ENCODE results near the gene VWA5B2.

GRCh38 chr3:183255209-183256018 lies 2.4 kb downstream of the B3GNT5 start:
- PRO-cap, result no peak

- PRO-cap, result bidirectional peak, plus-strand start at chr3:183260410, minus-strand start at chr3:183260326
Measured at GRCh38 chr3:183259586-183260628, 6.9 kb downstream of the B3GNT5 start.

GRCh38 chr3:183349305-183349842 lies 79.0 kb downstream of the MCF2L2 start:
- PRO-cap, result no peak

DNA sequence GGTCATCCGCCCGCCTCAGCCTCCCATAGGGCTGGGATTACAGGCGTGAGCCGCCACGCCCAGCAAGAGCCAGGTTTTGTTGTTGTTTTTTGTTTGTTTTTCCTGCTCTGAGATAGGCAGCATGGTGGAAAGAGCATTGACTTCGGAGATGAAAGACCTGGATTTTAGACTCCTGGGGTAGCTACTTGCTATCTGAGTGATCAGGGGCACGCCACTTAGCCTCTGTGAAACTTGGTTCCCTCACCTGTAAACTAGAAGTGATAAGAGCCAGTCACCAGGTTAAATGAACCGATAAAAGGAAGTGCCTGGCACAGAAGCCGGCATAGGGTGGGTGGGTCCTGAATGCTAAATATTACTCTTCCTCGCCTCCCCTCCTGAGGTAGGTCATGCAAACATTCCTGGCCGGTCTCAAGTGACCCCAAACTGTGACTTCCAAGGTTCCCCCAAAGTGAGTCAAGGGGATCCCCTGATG lies 63.0 kb upstream of the MCF2L2 start:
- PRO-cap, result no peak

GRCh38 chr3:183506849-183507329 lies 48.6 kb downstream of the KLHL6 start:
- PRO-cap, result no peak

DNA sequence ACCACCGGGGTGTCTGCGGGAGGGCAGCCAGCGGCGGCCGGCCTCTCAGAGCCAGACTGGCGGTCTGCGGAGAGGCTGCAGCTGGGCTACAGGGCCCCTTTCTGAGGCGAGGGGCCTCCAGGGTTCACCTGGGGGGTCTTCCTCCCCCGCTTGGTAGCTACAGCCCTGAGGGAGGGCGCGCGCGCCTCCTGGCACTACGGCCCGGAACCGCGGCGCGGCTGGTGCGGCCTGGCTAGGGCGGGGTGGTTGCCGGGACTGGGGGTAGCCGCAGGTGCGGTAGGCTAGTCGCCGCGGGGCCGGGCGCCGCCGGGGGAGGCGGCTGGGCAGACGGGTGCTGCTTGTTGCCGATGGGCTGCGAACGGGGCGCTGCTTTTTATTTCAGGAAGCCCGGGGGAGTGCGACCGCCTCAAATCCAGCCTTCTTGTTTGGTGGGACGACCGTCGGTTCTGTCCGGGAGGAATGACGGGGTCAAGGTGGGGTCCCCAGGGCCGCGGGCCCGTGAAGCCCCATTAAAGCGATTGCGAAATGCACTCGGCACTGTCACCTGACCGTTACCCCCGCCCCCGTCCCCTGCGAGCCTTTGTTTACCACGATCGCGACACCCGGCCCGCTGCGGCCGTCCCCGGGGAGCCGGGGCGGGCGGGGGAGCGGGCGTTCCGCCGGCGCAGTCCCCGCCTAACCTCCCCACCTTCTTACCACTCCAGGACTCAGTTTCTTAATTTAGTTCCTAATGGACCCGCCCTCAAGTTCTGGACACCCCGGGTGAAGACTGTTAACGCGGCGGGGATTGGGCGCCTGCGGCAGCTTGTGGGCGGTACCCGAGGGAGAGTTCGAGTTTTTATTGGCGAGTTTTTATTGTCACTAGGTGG lies 650 bp downstream of the KLHL24 start:
- PRO-cap, result bidirectional peak, plus-strand start at position 194 of the sequence, minus-strand start at position 66 of the sequence; bidirectional peak, plus-strand start outside the sequence, minus-strand start at position 694 of the sequence

- PRO-cap, result no peak
Measured at GRCh38 chr3:183775635-183776193, 49.7 kb downstream of the MAP6D1 start.

- PRO-cap, result no peak
Measured at GRCh38 chr3:184137610-184138329, 2.6 kb downstream of the EIF2B5 start.

- PRO-cap, result bidirectional peak, plus-strand start at chr3:184229607, minus-strand start at chr3:184229403
Measured at GRCh38 chr3:184229191-184229716, at the start of gene VWA5B2. TSS of gene VWA5B2 (plus strand) at chr3:184229585.

GRCh38 chr3:184234531-184235293 lies 5.3 kb downstream of the VWA5B2 start:
- PRO-cap, result no peak

- PRO-cap, result unidirectional peak, plus-strand start at chr3:184261053
Measured at GRCh38 chr3:184260566-184261239, 650 bp downstream of the CAMK2N2 start.

DNA sequence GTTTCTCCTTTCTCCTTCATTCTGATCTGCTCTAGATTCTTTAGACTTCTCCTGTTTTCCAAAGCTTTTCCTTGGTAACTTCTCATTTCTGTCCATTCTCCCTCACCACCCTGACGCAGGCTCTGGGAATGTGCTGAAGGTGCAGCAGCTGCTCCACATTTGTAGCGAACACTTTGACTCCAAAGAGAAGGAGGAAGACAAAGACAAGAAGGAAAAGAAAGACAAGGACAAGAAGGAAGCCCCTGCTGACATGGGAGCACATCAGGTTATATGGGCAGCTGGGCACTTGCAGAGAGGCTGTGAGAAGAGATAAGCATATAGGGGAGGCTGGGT lies 7.2 kb downstream of the PSMD2 start:
- PRO-cap, result no peak

- PRO-cap, result bidirectional peak, plus-strand start at chr3:184315166, minus-strand start at chr3:184315050; unidirectional peak, minus-strand start at chr3:184315671
Measured at GRCh38 chr3:184314921-184315890, 800 bp downstream of the EIF4G1 start.

DNA sequence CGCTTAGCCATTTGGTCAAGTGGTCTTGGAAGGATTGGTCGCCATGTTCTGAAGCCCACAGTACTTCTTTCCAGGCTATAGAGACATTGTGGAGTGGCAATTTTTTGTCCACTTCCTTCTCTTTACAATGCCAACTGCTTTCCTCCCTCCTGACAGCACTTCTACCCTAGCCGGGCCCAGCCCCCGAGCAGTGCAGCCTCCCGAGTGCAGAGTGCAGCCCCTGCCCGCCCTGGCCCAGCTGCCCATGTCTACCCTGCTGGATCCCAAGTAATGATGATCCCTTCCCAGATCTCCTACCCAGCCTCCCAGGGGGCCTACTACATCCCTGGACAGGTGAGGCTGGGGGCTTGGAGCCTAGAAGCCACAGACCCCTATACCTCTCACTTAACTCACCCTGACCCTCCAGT lies 2.8 kb downstream of the EIF4G1 start:
- PRO-cap, result no peak

DNA sequence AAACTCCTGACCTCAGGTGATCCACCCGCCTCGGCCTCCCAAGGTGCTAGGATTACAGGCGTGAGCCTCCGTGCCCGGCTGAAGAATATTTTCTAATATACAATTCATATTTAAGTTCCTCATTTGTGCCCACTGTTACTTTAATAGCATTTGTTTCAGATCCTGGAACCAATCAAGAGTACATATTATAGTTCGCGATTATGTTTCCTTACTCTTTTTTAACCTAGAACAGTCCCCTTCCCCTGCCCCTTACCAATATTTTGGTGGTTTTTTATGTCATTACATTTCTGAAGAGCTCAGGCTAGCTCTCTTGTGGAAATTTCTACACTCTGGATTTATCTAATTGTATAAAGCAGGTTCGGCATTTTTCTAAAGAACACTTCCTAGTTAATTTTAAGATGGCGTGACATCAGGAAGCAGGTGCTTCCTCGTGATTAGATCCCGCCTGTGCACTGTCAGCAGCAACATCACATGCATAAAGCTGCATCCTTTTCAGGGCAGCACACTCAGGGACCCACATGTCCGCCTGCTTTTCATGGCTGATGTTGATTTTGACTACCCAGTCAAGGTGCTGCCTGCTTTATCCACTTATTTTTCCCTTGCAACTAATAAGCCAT lies 88.7 kb upstream of the EPHB3 start:
- PRO-cap, result unidirectional peak, minus-strand start at position 97 of the sequence; bidirectional peak, plus-strand start at position 489 of the sequence, minus-strand start at position 371 of the sequence

DNA sequence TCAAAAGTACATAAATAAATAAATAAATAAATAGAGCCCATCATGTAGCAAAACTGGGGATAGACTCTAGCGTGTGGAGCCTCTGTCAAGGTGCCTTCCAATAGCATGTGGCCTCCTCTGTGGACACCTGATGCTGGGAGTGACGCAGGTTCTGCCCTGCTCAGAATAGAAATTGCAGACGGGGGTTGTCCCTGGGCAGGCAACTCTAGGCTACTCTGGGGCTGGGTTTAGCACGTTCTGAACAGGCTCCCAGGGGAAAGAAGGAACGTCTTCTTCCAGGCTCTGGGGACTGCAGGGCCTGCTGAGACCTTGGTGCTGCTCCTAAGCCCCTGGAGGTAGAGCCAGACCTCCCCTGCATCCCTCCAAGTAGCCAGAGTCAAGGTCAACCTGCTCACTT lies 65.4 kb downstream of the EPHB3 start:
- PRO-cap, result no peak

- PRO-cap, result no peak
Measured at GRCh38 chr3:184820181-184820694, 8.3 kb downstream of the VPS8 start.

DNA sequence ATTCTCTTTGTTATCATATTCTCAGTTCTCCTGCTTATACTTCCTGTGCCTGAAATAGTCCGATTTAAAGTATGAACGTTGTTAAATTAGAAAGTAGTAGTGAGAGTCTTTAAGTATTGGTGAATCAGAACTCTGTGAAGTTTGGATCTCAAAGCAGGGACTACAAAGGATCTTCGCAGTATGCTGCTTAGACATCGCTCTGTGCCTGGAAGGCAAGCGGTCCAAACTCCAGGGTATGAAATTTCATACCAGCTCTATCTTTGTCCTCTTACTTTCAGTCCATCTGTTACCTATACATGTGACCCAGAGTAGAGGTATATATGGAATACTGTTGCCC lies 34.5 kb downstream of the VPS8 start:
- PRO-cap, result no peak

DNA sequence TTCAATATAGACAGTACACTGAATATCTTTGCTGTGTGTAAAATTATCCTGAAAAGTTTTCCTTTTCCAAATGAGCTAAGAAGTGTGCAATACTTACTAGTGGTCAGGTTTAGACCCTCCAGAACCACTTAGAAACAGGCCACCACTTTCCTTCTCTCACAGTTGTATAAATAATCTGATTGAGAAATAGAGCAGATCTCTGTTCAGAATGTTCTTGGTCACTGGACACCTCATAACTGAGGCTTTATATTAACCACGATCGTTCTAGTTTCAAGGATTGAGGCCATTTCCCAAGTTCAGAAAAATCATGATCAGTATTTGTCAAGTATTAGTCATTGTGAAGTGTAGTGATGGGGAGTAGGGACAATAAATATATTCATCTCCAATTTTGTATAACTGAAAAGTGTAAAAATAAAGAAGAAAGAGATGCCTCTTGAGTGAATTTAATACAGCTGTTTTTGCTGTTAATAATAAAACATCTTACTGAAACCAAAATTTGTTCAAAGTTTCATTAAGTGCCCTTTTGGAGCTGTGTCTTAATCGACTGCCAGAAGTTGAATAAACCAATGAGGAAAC lies 959 bp upstream of the MAP3K13 start:
- PRO-cap, result no peak

GRCh38 chr3:185379017-185379538 lies 16.1 kb downstream of the MAP3K13 start:
- PRO-cap, result no peak